Esophagus muscularis mucosa (tissue), 4 donors: Measurements from ENCODE around the genes SINHCAF and CPNE8.

- PRO-cap: no peak
- RAMPAGE, long total RNA, 4 experiments: no peak in any of the 4 experiments
These were observed 1.2 kb downstream of the CAPRIN2 start for GRCh38 chr12:30753471-30754105.

DNA sequence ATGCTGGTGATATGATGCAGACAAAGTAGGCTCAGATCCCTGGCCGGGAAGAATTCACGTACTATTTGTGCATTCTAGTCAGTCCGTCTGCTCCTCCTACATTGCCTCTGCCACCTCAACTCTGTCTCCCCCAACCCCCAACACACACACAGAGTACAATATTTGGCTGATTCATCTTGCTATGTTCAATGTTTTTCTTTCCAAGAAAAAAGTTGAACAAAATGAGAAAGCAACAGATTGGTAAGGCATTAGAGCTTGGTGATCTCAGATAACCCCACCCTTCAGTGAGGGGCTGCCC lies 66.1 kb upstream of the TSPAN11 start:
- PRO-cap: no peak
- RAMPAGE, long total RNA, 4 experiments: no peak in any of the 4 experiments

DNA sequence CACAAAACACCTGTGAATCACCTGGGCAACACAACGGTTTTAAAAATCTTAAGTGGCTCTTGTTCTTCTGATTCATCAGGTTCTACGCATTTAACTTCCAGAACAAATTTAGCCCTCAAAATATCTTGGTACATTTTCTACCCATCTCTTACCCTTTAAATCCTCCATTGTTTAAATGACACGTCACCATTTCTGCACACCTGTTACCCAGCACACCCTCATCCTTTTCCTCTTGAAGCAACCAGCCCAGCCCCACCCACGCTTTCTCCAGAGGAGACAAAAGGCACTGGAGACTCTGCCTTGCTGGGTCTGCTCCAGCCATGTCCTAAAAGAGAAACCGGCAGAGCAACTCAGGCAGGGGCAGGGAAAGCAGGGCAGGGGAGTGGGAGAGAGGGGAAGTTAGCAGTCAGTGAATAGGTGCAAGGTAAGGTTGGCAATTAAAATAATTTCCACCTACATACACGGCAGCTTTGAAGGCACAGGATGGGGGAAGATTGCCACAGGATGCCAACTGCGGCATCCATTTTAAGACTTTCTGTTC lies 49.1 kb upstream of the TSPAN11 start:
- PRO-cap: no peak
- RAMPAGE, long total RNA, 4 experiments: no peak in any of the 4 experiments

DNA sequence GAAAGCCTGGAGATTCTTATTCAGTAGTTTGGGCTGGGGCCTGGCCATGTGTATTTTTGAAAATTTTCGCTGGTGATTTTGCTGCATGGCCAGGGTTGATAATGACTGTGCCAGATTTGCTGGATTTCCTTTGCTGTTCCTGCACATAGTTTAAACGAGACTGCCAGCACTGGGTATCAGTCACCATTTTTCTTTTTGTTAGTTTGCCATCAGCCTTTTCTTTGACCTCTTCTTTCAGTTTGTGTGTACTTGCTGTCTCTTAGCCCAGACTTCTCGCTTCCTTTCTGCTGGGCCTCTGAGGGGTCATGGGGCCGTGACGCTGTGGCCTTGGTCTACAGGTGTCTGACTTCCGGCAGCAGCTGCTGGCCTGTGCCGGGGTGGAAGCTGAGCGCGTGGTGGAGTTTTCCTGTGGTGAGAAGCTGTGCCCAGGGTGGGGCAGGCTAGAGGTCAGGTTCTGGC lies 26.7 kb downstream of the DDX11 start:
- PRO-cap: no peak
- RAMPAGE, long total RNA, 4 experiments: no peak in any of the 4 experiments

DNA sequence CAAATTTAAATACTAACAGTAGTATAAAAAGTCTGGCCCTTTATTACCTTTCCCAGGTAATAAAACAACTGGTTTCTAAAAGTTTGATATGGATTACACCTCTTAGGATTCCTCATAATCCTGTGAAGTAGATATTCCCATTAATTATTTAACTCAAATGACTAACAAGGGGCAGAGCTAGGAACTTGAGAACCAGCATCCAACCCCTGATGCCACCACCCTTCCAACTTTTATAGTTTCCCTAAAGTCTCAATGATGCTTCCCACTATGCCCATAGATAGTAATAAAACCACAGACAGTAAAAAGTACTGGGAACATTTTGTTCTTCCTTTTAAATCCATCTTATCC lies 45.9 kb downstream of the SINHCAF start:
- PRO-cap: no peak
- RAMPAGE, long total RNA, 4 experiments: no peak in any of the 4 experiments

GRCh38 chr12:31325973-31326880 lies at the start of gene SINHCAF:
Gene SINHCAF (minus strand): TSS chr12:31326150.
- PRO-cap: bidirectional peak, plus-strand start at chr12:31326441, minus-strand start at chr12:31326150
- RAMPAGE, long total RNA, 4 experiments: start-site peak on the minus strand in 4 of 4 experiments, at chr12:31326120-31326153 at its widest, 40 to 269 reads per replicate

DNA sequence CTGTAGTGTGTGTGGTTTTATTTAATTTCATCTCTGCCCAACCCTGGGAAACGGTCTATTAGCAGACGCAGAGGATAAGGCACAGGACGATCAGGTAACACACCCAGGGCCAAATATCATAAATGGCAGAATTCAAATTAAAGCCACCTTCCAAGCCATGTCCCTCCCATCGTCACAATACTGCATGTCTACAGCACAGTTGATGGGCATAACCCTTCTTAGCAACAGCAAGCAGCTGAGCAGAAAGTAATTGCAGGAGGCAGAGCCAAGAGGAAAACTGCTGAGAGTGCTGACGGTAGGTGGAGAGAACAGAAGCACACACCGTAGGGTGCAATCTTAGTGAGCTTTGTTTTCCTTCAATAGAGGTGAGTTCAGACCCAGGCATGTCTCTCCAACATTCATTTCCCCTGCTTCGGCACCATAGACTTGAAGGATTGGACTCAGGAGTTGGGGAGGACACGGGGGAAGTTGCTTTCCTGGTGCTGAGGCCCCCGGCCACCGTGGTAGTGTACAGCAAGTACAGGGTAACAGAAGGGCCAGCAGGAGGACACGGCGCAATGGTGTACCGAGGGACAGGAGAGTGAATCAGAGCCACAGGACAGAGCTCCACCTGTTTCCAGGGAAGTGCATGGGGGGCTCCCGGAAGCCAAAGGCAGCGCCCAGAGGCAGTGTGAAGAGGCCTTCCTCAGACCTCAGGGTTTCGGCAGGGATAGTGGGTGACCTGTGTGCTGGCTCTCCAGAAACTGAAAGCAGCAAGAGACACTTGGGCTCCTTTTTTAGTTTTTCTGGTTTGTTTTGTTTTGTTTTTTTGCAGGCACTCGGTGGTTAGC lies 36.2 kb upstream of the SINHCAF start:
- PRO-cap: no peak
- RAMPAGE, long total RNA, 4 experiments: no peak in any of the 4 experiments

GRCh38 chr12:31369477-31369964 lies 43.6 kb upstream of the SINHCAF start:
- PRO-cap: no peak
- RAMPAGE, long total RNA, 4 experiments: no peak in any of the 4 experiments

DNA sequence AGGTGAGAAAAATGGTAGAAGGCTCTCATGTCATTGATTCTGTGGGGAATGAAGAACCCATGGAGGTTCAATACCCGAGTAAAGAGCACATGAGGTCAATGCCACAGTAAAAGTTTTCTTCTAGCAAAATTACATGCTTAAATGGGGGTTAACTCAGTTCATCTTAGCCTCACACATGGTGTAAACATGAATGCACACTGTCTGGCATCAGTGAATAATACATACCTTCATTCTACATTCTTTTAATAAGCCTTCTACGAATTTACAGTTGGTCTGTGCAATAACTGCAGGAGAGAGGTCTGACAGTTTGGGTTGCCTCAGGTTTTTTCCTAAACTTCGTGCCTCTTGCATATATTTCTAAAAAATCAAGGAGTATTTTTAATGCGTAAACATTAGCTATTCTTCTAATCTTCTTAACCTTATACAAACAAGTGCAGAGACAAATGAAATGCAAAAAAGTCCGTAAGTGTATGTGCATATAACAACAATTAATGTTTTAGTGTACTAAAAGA lies 100.2 kb upstream of the SINHCAF start:
- PRO-cap: no peak
- RAMPAGE, long total RNA, 4 experiments: no peak in any of the 4 experiments

DNA sequence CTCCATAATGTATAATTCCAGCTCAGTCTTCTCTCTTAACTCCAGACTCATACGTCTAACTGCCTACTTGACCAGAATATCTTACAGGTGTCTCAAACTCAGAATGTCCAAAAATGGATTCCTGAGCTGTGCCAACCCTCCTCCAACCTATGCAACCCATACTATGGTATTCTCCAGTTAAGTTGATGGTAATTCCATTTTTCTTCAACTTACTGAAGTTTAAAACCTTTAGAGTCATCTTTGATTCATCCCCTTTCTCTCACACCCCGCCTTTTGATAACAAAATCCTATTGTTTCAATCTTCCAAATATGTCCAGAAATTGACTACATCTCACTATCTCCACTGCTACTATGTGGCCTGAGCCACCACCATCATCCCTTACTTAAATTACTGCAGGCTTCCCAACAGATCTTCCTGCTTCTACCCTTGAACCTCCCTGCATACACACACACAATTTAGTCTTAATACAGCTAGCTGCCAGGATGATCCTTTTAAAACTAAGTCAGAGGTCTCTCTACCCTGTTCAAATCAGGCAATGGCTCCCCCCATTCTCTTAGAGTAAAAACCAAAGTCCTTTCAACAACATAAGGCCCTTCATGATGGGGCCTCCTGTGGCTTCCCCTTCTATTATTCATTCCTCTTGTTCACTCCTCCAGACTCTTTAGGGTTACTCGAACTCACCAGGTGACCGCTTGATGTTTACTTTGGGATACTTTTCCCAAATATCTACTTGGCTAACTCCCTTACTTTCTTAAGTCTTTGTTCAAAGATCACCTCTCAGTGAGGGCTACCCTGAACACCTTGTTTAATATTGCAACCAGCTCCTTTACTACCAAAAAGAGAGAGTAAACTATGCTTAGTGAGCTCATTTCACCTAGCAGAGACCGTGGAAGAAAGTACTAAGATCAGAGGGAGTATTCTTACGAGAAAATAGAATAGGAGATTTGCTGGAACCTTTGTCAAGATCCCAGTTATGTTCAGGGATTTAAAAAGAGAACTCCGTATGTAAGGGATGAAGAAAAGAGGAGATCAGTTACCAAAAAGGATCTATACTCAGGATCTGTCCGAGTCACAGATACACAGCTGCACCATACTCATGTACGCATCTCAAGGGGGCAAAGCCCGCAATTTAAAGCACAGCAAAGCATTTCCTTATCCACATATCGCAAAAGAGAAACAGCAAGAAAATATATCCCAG lies 30.4 kb downstream of the DENND5B start:
- PRO-cap: no peak
- RAMPAGE, long total RNA, 4 experiments: no peak in any of the 4 experiments

GRCh38 chr12:31650916-31651299 lies 8.6 kb upstream of the ETFBKMT start:
- PRO-cap: no peak
- RAMPAGE, long total RNA, 4 experiments: no peak in any of the 4 experiments

DNA sequence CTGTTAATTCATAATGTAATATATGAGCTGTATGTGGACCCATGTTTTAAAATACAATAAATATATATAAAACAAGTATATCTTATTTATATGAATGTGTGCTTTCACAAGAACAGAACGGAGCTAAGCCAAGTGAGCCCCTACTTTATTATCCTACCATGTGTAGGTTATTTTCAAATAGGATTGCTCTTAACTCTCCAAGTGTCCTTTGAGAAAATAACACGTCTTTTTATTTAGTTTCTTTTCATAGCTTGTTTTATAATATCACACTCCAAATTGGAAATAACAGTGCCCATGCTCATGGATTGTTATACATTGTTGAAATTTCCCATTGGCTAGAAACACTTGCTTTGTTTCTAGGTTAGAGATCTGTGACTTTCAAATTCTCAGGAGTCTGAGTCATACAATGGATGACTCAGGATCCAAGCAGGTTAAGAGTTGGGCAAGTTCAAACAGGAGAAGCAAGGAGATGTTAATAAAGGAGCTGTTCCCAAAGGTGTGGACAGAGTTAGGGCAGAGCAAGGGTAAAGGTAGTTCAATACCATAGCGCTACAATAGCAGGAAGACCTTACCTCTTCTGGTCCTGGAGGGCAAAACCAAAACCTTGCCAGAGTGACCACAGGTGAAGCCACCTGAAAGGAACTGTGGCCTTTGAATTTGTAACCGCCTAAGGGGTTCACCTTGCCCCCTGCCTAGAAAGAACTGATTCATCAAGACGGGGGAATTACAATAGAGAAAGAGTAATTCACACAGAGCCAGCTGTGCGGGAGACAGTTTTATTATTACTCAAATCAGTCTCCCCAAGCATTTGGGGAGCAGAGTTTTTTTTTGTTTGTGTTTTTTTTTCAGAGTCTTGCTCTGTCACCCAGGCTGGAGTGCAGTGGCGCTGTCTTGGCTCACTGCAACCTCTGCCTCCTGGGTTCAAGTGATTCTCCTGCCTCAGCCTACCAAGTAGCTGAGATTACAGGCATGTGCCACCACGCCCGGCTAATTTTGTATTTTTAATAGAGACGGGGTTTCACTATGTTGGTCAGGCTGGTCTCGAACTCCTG lies 4.2 kb upstream of the AMN1 start:
- PRO-cap: no peak
- RAMPAGE, long total RNA, 4 experiments: no peak in any of the 4 experiments

- PRO-cap: no peak
- RAMPAGE, long total RNA, 4 experiments: no peak in any of the 4 experiments
These were observed 73.8 kb downstream of the FGD4 start for GRCh38 chr12:32473026-32473789.

DNA sequence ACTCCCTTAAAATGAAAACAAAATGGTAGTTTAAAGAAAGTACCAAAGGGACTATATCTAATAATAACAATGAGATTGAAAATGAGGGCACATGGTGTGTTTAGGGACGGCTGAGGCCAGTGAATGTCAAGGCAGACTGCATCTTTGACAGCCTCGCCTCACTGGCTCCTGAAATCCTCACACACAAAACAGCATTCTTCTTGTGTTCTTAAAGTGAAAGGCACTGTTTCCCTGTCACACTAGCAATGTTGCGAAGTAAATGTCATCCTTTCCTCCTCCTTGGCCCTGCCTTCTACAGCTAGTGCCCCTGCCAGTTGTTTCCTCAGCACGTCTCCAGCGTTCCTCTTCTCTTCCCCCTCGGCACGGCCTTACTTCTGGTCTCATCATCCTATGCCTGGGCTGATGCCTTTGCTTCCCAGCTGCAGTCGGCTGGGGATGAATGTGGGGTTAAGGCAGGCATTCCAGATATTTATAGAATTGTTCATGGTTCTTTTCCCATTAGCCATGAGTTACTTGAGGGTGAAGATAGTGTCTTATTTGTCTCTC lies 129.4 kb upstream of the DNM1L start:
- PRO-cap: no peak
- RAMPAGE, long total RNA, 4 experiments: no peak in any of the 4 experiments

DNA sequence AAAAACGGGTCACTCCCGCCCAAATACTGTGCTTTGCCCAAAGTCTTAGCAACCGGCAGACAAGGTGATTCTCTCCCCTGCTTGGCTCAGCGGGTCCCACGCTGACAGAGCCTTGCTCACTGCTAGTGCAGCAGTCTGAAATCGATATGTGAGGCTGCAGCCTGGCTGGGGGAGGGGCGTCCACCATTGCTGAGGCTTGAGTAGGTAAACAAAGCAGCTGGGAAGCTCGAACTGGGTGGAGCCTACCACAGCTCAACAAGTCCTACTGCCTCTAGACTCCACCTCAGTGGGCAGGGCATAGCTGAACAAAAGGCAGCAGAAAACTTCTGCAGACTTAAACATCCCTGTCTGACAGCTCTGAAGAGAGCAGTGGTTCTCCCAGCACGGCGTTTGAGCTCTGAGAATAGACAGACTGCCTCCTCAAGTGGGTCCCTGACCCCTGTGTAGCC lies 81.4 kb upstream of the SYT10 start:
- PRO-cap: no peak
- RAMPAGE, long total RNA, 4 experiments: no peak in any of the 4 experiments

GRCh38 chr12:37547863-37548259 lies 768.7 kb upstream of the ALG10B start:
- PRO-cap: no peak
- RAMPAGE, long total RNA, 4 experiments: no peak in any of the 4 experiments

DNA sequence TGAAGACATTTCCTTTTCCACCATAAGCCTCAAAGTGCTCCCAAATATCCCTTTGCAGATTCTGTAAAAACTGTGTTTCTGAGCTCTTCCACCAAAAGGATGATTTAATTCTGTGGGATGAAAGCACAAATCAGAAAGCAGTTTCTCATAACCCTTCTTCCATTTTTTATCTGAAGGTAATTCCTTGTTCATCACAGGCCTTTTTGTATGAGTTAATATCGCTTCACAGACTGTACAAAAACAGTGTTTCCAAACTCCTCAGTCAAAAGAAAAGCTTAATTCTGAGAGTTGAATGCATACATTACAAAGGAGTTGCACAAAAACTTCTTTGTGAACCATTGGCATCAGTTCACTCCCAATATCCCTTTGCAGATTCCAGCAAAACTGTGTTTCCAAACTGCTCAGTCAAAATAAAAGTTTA lies 408.7 kb upstream of the ALG10B start:
- PRO-cap: no peak
- RAMPAGE, long total RNA, 4 experiments: no peak in any of the 4 experiments

- PRO-cap: bidirectional peak, plus-strand start at chr12:38905396, minus-strand start at chr12:38905309; bidirectional peak, plus-strand start at chr12:38905726, minus-strand start at chr12:38905591
- RAMPAGE, long total RNA, 4 experiments: start-site peak on the plus strand in 1 of 4 experiments, at chr12:38905698-38905710 at its widest, 7 reads per replicate; start-site peak on the minus strand in 4 of 4 experiments, at chr12:38905533-38905641 at its widest, 56 to 931 reads per replicate
These were observed at the start of gene CPNE8 for GRCh38 chr12:38905352-38905849. Gene CPNE8 (minus strand): TSS chr12:38905591.

DNA sequence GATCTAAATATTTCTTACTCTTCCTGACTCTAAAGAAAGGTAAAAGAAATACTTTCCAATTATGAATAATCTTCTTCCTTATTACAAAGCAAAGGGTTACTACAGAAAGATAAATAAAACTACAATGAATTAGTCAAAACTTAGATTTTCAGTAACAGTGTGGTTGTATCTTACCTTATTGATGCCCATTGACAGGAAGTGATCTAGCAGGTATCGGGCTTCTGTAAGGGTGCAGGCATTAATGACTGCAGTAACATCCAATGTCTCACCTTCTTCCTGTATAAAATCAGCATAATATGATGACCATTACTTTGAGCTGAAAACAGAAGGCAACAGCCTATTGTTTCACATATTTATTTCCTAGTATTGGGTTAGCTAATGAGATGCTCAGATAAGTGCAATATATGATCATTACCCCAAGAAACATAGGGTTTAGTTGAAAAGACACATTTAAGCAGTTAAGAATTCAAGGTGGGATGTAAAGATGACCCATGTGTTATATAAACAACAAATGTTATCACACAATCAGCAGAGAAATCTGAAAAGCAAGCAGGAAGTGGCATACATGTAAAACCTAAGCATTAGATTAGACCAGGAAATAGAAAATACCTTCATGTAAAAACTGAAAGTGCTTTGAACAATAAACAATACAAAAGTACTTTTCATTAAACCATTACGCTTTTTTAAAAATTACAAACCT lies 111.3 kb downstream of the KIF21A start:
- PRO-cap: no peak
- RAMPAGE, long total RNA, 4 experiments: no peak in any of the 4 experiments

DNA sequence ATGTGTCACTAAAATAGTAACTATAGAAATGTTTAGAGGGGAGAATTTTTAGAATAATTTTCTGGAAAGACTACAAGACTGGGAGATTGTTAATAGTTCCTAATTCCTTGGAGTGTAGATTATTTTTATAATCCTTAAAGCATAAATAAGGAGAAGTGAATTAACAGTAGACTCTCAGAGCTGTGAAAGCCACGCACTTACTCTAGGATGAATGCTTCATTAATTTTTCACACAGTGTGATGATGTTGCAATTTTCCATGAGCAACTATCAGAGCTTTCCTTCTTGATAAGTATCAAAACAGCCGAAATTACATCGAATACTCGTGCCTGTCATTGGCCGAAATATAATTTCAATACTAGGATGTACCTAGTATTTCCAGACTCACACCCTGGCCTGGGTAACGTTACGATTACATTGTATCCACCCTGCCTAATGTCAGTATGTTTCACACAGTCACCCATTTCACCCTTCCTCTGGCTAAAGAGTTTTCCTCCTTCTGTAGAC lies 1.1 kb downstream of the KIF21A start:
- PRO-cap: no peak
- RAMPAGE, long total RNA, 4 experiments: no peak in any of the 4 experiments